ENCODE data around the genes GDF3 and NANOG.

GRCh38 chr12:7695601-7696007 is at the start of gene GDF3:
TSS of gene GDF3 (minus strand) at chr12:7695775.
- PRO-cap, 3 experiments, result no peak in any of the 3 experiments

DNA sequence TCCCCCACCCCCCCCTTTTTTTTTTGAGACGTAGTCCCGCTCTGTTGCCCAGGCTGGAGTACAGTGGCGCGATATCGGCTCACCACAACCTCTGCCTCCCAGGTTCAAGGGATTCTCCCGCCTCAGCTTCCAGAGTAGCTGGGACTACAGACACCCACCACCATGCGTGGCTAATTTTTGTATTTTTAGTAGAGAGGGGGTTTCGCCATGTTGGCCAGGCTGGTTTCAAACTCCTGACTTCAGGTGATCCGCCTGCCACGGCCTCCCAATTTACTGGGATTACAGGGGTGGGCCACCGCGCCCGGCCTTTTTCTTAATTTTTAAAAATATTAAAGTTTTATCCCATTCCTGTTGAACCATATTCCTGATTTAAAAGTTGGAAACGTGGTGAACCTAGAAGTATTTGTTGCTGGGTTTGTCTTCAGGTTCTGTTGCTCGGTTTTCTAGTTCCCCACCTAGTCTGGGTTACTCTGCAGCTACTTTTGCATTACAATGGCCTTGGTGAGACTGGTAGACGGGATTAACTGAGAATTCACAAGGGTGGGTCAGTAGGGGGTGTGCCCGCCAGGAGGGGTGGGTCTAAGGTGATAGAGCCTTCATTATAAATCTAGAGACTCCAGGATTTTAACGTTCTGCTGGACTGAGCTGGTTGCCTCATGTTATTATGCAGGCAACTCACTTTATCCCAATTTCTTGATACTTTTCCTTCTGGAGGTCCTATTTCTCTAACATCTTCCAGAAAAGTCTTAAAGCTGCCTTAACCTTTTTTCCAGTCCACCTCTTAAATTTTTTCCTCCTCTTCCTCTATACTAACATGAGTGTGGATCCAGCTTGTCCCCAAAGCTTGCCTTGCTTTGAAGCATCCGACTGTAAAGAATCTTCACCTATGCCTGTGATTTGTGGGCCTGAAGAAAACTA is at the start of gene NANOG:
Gene NANOG (plus strand): TSS at position 602 of the 918 bp plus-strand sequence.
- PRO-cap, 3 experiments, result no peak in any of the 3 experiments

DNA sequence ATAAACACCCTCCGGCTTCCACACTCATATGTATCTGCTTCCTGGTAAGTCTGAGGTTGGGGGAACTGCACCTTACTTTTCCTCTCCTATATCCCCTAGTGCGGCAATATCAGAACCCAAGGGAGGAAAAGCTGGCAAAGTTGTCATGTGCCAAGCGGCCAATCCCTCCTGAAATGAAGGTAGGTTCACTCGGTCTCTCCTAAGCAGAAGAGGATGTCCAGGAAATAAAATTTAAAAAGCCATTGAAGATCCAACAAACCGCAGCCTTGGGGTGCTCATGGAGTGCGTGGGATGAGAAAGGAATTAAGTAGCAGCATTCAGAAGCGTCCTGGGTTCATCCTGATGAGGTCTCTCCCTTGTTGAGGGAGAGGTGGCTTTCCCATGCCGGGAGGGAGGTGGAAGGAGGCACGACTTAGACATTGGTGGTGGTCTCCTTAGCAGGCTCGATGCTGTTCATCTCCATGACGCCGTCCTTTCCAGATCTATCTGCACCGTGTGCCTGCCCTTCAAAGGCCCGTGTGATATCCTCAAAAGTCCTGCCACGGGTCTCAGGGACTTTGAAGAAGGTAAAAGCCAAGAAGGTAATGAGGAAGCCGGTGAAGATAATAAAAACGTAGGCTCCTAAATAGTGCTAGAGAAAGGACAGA is 14.9 kb downstream of the SLC2A3 start:
- PRO-cap, 3 experiments, result no peak in any of the 3 experiments

- PRO-cap, 3 experiments, result no peak in any of the 3 experiments
Measured at GRCh38 chr12:7937744-7938528, 1.9 kb upstream of the SLC2A3 start.

DNA sequence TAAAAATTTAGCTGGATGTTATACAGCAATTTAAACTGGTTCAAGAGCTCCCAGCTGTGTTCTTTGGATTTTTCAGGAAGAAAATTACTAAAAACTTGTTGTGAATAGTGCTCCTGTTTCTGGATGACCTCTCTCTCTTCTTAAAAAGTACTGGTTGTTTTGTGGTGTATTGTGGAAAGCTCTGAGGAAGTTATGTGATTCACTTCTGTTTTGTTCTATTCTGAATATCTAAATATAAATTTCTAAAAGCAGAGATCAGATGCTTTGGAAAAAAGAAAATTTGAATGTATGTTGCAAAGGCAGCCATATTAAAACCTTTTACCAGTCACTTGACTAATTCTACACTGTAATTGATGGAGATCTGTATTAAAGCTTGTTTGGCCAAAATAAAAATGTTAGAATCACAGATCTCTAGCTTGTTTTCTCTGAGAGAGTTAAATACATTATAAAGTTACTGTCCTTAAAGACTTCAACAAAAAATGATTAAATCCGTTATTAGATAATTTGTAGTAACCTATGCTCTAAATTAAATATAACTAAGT is 3.5 kb upstream of the C3AR1 start:
- PRO-cap, 3 experiments, result no peak in any of the 3 experiments

DNA sequence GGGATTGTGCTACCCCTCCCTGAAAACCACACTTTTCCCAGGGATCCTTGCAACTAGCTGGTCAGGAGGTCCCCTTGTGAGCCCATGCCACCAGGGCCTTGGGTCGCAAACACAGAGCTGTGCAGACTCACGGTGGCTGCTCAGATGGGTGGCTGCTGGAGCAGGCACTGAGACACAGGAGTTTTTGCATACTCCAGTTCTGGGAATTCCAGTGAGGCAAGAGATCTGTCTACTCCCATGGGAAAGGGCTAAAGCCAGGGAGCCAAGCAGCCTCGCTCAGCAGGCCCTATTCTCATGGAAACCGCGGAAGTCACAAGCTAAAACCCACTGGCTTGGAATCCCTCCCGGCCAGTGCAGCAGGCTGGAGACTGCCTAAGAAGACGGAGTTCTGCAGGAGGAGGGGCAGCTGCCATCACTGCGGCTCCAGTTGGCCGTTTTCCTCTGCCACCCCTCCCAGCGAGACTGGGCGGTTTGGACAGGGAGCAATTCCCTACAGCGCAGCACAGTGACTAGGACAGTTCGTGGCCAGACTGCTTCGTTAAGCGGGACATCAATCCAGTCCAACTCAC is 10.9 kb upstream of the ZNF705A start:
- PRO-cap, 3 experiments, result no peak in any of the 3 experiments

DNA sequence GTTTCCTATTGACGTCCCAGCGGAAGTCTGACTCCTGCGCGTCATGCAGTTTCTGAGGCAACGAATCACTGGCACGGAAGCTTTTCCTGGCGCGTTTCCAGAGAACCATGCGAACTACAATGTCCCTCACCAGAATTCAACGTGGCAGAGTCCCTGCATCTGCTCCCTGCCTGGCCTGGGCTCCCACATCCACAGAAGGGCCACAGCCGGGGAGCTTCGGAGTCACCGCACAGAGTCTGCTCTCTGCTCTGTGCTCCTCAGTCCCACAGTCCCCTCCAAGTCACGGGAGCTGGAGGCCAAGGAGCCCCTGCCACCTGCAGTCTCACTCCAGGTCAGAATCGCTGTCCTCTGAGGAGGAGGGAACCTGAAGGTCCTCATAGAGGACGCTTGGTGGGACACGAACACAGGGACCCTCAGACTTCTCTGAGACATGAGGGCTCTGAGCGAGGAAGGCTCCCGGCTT is 5.9 kb downstream of the FAM90A1 start:
- PRO-cap, 3 experiments, result peak in 1 of 3 experiments; most common plus-strand start position 119 of the sequence (in 1)

GRCh38 chr12:8285607-8286093 is 58.2 kb upstream of the FAM90A1 start:
- PRO-cap, 3 experiments, result no peak in any of the 3 experiments

DNA sequence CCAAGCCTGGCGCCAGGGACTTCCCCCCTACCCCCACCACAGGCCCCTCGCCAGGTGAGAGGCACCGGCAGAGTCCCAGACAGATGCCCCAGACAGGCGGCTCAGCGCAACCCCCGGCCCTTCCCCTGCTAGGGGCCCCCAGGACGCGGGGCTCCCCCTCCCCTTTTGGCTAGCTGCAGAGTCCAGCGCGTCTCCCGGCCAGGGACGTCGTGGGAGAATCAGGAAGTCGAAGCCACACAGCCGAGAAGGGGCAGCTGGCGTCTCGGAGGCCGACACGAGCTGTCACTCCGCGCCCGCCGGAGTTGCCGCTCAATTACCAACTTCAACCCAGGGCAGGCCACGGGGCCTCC is 65.9 kb upstream of the CLEC6A start:
- PRO-cap, 3 experiments, result no peak in any of the 3 experiments

- PRO-cap, 3 experiments, result no peak in any of the 3 experiments
Measured at GRCh38 chr12:8567764-8568090, 27.0 kb upstream of the CLEC4E start.

DNA sequence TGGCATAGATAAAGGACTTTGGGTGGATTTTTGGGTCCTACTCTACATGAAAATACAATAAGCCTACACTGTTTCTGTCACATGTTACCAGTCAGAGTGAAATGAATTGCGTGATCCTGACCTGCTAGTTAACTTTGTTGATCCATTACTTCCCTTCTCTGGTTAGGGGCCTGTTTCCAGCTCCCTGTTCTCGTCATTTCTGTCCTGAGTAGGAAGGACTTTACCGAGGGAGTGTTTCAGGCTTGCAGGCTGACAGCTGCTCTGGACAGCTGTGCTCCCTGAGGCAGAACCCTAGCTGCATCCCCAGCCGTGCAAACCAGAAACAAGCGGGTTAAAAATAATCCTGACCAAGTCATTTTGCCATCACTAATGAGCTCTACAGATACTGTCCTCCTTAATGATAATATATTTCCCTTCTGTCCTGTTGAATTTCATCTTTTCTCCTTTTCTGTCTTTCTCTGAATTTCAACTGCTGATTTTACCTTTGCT is 1.5 kb downstream of the AICDA start:
- PRO-cap, 3 experiments, result no peak in any of the 3 experiments

DNA sequence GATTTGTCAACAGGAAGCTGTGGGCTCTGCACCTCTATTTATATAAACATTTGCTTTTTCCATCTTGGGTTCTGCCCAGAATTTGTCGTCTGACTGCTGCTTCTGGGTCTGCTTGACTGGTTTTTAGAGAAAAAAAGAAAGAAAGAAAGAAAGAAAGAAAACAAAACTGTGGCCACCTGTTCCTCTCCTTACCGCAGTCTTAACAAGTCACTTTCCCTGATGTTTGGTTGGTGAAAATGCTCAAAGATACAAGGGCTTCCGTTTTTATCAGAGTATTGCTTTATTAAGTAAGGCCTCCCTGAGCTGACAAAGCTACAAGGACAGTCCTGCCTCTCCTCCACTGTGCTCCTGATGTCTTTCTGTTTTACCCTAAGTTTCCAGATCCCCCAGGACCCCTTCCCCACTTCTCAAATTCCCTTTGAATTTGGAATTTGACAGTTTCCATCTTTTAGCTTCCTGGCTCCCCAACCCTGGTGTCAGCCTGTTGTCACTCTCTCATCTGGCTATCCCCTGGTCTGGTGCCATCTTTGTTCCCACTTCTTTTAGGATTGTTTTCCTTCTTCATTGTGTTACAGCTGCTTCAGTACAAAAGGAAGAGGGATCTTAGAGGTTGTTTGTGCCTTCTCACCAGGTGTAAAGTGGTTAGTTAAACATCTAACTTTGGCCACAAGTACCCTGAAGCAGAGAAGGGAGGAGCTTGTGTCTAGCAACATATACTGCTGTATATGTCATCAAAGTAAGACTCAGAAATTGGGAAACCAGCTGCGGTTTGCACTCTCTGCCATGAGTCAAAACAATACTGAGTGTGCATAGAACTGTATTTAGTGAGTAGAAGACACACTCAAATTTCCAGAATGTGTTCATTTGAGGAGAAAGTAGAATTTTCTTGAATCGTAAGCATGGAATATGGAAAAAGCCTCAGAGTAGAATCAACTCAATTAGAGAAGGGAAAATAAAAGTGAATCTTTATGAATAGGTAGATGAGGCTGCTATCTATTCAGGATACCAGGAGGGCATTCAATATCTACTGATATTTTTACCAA is 17.9 kb downstream of the MFAP5 start:
- PRO-cap, 3 experiments, result no peak in any of the 3 experiments

GRCh38 chr12:8953742-8954648 is 4.5 kb upstream of the M6PR start:
- PRO-cap, 3 experiments, result no peak in any of the 3 experiments

DNA sequence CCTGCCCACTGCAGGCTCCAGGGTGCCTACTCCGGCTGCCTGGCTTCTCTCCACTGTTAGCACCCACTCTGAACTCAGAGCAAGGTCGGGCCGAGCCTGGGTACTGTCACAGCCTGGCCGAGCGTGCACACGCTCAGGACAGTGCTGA is 50.5 kb downstream of the A2M start:
- PRO-cap, 3 experiments, result no peak in any of the 3 experiments

DNA sequence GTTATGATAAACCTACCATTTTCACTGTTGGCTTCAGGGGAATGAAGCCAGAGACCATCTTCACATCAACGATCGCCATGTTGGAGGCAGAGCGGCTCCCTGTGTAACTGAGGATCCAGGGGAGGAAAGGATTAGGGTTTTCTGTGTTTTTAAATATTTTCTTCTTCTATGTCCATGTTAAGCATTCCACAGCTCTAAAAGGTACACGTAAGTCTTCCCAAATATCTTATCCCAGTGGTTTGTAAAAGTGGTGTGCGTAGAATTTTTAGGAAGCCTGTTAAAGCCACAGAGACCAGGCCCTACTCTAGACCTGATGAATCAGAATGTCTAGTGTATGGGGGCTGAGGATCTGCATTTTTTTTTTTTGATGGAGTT is 45.3 kb downstream of the A2M start:
- PRO-cap, 3 experiments, result no peak in any of the 3 experiments

- PRO-cap, 3 experiments, result no peak in any of the 3 experiments
Measured at GRCh38 chr12:9077888-9078498, 37.7 kb downstream of the A2M start.

- PRO-cap, 3 experiments, result no peak in any of the 3 experiments
Measured at GRCh38 chr12:9119295-9119644, 3.6 kb upstream of the A2M start.

DNA sequence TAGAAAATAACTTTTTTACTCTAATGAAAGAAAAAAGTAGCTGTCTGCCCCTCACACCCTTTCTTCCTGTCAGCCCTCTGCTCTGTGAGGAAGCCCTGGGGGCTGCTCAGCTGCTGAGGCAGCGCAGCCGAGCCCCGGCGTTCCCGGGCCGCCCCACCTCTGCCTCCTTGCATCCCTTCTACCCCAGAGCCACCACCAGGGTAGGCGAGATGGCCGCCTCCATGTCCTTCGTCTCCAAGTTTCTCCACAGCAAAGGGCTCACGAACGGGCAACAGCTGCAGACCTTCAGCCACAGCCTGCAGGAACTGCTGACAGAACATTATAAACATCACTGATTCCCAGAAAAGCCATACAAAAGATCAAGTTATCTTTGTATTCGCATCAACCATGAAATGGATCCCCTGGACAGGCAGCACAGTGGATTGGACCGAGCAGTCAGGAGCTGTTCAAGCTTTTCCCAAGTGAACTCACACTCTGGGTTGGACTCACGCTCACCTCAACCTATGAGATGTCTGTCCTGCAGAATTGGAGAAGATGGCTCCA is 19.3 kb upstream of the A2M start:
- PRO-cap, 3 experiments, result no peak in any of the 3 experiments

DNA sequence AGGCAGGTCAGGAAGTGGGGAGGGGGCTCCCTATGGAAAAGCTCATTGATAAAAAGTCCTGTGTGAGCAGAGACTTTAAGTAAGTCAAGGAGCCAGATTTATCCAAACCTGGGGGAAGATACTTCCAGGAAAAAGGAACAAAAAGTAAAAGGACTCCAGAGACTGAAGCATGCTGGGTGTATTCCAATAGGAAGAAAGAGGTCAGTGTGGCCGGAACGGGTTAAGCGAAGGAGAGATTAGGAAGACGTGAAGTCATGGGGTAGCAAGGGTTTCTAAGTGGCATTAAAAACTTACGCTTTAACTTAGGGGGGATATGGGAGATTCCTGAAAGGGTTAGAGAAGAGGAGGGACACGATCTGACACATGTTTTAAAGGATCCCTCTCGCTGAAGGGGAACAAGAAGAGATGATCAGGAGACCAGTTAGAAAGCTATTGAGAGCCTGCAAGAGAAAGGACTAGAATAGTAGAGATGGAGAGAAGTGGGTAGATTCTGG is 29.7 kb upstream of the PZP start:
- PRO-cap, 3 experiments, result no peak in any of the 3 experiments

GRCh38 chr12:9366972-9367686 is 158.9 kb upstream of the PZP start:
- PRO-cap, 3 experiments, result no peak in any of the 3 experiments

All from Metastatic Breast Carcinoma in the Ovary (tissue), 3 donors.